Lung (tissue), 4 donors: ENCODE measurements around the genes HOXD10 and HOXD8.

DNA sequence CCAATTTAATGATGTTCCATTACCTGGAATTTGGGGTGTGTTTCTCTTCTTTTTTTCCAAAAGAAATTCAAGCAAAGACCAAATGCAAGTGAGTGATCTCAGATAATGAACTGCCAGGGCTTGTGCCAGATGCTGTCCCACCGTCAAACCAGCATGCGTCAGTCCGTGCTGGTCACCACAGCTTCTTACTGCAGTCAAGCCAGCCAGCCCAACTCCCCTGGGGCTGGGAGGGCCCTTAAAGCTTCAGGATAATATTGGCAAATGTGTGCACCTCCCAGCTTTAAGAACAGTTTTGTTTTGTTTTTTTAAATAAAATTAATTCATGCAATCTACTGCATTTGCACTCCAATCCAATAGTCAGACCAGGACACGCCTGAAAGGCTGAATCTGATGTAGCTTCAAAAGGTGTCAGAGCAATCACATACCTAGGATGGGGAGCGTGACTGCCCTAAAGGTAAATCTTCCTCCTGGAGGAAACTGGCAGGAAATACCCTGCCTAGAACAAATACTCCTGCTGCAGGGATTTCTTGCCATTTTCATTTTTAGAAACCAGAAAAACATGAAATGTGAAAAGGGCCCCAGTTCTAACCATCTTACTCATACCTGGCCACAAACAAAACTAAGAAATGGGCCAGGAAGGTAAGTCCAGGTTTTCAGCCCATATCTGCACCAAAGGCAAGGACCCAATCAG is 26.9 kb upstream of the SP3 start:
- PRO-cap = no peak
- RAMPAGE, long total RNA = no peak
- RRBS = no CpG with 5 or more reads among the region's 5 CpGs

GRCh38 chr2:174025039-174025939 is 60.1 kb upstream of the SP3 start:
- PRO-cap = unidirectional peak, minus-strand start at chr2:174025297
- RAMPAGE, long total RNA = no peak
- RRBS = 52% methylated on average over 9 of the region's 38 CpGs

DNA sequence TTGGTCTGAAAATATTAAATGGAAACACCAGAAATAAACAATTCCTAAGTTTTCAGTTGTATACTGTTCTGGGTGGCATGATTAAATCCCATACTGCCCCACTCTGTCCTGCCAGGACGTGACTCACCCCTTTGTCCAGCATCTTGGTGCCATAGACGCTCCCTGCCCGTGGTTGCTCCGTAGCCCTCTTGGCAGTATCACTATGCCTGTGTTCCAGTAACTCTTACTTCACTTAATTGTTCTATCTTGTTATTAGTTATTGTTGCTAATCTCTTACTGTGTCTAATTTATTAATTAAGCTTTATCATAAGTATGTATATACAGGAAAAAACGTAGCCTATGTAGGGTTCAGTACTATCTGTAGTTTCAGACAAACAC is 71.3 kb upstream of the SP3 start:
- PRO-cap = no peak
- RAMPAGE, long total RNA = no peak
- RRBS = no CpG with 5 or more reads among the region's 5 CpGs

DNA sequence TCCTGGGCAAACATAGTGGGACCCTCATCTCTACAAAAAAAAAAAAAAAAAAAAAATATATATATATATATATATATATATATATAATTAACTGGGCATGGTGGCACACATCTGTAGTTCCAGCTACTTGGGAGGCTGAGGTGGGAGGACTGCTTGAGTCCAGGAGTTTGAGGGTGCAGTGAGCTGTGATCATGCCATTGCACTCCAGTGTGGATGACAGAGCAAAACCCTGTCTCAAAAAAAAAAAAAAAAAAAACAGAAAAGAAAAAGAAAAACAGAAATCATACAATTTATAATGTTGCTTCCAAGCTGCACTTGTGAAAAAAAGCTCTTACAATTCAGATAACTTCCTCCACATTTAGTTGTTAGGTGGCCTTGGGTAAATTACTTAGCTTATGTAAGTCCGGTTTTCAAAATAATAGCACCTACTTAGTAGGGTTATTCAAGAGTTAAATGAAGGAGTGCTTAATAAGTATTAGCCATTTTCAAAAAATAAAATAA is 2.5 kb downstream of the WIPF1 start:
- PRO-cap = no peak
- RAMPAGE, long total RNA = no peak
- RRBS = no CpG with 5 or more reads among the region's 1 CpG

- PRO-cap = no peak
- RAMPAGE, long total RNA = no peak
- RRBS = no CpG with 5 or more reads among the region's 7 CpGs
Observed at GRCh38 chr2:176003475-176004025, 1.5 kb upstream of the LNPK start.

- PRO-cap = no peak
- RAMPAGE, long total RNA = no peak
- RRBS = no CpG with 5 or more reads among the region's 17 CpGs
Observed at GRCh38 chr2:176111244-176111785, 4.2 kb downstream of the HOXD11 start.

- PRO-cap = no peak
- RAMPAGE, long total RNA = no peak
- RRBS = 14% methylated on average over 23 of the region's 45 CpGs
Observed at GRCh38 chr2:176116258-176116878, at the start of gene HOXD10. HOXD10 (plus strand) TSS chr2:176116778.

GRCh38 chr2:176118588-176118829 is 1.9 kb downstream of the HOXD10 start:
- PRO-cap = no peak
- RAMPAGE, long total RNA = no peak
- RRBS = no CpG with 5 or more reads among the region's 3 CpGs

DNA sequence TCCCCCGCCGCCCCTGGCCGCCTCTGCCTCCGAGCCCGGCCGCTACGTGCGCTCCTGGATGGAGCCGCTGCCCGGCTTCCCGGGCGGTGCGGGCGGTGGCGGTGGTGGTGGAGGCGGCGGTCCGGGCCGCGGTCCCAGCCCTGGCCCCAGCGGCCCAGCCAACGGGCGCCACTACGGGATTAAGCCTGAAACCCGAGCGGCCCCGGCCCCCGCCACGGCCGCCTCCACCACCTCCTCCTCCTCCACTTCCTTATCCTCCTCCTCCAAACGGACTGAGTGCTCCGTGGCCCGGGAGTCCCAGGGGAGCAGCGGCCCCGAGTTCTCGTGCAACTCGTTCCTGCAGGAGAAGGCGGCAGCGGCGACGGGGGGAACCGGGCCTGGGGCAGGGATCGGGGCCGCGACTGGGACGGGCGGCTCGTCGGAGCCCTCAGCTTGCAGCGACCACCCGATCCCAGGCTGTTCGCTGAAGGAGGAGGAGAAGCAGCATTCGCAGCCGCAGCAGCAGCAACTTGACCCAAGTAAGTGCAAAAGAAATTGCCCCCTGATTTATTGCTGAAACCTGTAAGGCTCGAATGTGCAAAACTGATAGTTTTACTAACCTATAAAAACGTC is 655 bp downstream of the HOXD9 start:
- PRO-cap = no peak
- RAMPAGE, long total RNA = no peak
- RRBS = 6% methylated on average over 34 of the region's 56 CpGs

DNA sequence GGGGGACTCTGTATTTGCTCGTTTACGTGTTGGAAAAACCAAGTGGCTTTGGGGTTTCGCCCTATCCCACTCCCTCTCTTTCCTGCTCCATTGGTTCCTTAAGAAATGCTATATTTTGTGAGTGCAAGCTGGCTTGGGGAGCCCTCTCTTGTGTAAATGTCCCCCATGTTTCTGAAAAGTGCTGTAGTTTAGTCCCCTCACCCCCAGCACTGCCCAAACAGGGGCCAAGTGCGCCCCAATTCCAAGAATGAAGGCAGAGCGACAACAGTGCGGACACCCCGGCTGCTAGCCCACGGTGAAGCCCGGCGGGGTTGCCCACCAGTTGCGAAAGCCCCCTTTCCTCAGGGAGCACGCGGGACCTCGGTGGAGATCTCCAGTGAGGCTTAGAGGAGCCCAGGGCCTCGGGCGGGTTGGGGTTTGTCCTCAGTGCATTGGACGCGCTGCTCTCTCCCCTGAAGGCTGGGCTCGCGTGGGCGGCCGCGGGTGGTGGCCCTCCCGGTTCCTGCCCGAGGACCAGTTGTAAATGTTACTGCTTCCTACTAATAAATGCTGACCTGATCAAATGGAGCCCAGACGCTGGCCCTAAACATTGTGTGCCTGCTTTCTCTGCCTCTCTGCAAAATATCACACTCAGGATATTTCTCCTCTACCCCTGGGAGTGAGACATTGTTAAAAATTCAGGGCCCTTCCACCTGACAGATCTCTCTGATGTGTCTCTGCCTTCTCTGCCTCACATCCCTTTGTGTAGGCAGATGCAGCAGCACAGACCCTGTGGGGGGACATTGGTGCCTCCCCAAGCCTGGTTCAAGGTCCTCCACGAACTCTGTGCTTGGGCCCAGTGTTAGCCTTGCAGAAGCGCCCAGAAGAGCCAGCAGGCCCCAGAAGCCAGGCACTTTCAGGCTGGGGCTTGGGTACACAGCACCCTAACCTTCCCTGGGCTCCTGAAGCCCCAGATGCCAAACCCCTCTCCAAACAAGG is 2.1 kb downstream of the HOXD9 start:
- PRO-cap = no peak
- RAMPAGE, long total RNA = no peak
- RRBS = no CpG with 5 or more reads among the region's 28 CpGs

GRCh38 chr2:176128679-176129827 is at the start of gene HOXD8:
HOXD8 (plus strand) TSS chr2:176129705.
- PRO-cap = no peak
- RAMPAGE, long total RNA = no peak
- RRBS = 9% methylated on average over 22 of the region's 95 CpGs

DNA sequence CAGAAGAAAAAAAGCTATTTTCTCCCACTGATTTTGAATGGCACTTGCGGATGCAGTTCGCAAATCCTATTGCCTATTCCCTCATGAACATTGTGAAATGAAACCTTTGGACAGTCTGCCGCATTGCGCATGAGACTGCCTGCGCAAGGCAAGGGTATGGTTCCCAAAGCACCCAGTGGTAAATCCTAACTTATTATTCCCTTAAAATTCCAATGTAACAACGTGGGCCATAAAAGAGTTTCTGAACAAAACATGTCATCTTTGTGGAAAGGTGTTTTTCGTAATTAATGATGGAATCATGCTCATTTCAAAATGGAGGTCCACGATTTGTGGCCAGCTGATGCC is 8.4 kb downstream of the HOXD8 start:
- PRO-cap = no peak
- RAMPAGE, long total RNA = no peak
- RRBS = no CpG with 5 or more reads among the region's 8 CpGs

- PRO-cap = no peak
- RAMPAGE, long total RNA = no peak
- RRBS = no CpG with 5 or more reads among the region's 11 CpGs
Observed at GRCh38 chr2:176148688-176149260, 2.6 kb upstream of the HOXD4 start.

GRCh38 chr2:176159963-176160416 is 2.9 kb downstream of the HOXD3 start:
- PRO-cap = no peak
- RAMPAGE, long total RNA = no peak
- RRBS = 4% methylated on average over 17 of the region's 35 CpGs

GRCh38 chr2:176172119-176172568 is 15.0 kb downstream of the HOXD3 start:
- PRO-cap = no peak
- RAMPAGE, long total RNA = no peak
- RRBS = 21% methylated on average over 6 of the region's 35 CpGs

DNA sequence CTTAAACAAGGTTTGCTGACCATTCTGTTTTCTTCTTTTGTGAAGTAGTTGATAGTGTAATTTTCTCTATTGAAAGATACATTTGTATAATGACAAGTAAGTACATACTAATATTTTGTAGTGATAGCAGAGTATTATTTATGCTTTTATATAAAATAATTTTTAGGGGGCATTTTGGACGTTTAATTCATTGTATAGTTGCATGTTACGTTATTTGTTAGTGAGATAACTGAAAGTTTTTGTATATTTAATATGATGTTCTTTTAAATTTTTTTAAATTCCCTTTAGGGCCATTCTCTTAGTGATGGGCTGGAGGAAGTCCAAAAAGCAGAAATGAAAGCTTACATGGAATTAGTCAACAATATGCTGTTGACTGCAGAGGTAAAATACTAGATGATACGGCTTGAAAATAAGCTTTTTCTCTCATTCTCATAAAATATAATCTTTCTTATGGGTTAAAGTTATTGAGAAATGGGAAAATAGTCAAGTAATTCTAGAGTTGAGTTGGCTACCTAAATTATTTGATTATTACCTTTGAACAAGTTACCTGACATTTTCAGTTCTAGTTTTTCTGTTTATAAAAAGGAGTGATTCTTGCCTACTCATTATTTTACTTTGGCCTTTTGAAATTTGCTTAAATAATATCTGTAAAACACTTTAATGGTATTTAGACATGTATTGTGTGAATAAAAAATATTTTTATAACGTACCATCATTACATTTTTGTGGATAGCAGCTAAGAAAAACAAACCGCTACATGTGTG is 58.9 kb downstream of the MTX2 start:
- PRO-cap = no peak
- RAMPAGE, long total RNA = no peak
- RRBS = no CpG with 5 or more reads among the region's 5 CpGs

DNA sequence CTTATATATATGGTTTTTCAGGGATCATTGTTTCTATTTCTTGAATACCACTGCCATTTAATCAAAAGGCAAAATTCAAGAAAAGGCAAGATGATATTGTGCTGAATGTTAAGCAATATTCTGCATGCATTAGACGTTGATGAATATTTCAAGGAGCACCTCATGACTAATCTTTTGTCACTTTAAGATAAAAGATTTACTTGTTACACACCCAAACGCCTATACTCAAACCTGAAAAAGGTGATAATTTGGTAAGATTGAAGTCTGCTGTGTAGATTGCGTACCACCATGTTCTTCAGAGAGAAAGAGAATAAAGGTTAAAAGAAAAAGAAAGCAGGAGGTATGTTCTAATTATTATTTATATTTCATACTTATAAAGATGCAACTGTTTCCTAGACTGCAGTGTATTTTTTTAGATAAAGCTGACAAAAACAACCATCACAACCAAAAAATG is 196.5 kb downstream of the MTX2 start:
- PRO-cap = no peak
- RAMPAGE, long total RNA = no peak
- RRBS = no CpG with 5 or more reads among the region's 3 CpGs

DNA sequence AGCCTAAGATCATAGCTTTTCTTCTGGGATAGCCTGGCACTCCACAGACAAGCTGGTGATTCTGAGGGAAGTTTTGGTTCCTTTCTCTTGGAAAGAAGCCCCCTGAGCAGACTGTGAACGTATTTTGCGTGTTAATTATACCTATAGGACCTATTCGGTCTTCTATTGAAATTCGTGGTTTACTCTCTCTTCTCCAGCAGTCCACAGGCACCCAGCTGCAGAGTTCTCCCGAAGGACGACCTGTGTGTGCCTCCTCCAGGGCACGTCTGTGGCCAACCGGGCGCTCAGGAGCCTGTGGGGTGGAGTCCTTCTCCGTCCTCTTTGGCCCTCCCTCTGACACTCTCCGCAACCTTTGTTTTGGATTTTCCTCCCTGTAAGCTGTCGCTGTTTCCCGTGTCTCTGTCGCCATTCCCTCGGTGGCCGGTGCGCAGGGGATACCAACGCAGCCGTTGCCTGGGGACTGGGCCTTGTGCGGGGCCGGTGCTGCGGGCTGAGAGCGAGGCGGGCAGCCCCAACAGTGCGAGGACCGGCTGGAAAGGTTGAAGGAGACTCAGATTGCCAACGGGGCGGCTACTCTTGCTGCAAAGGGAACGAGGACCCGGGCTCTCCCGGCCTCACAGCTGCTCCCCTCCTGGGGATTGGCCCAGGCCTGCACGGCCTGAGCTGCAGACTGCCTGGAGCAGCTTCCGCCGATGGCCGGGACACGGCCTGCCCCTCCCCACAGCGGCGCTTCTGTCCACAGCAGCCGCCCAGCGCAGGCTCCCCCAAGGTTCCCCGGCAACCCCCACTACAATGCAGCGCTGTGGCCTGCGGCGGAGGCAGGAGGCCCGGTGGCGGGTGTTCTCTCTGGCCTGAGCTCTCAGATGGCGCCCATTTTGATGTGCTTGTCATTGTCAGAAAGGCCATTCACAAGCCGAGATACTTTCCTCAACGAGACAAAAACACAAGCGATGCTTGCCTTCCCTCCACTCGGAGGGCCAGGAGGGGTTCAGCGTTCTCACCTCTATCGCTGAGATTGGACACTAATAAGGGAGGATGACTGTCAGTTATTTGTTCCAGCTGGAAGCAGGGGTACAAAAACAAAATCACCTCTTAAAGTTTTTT is 221.1 kb downstream of the MTX2 start:
- PRO-cap = no peak
- RAMPAGE, long total RNA = no peak
- RRBS = 59% methylated on average over 24 of the region's 53 CpGs

DNA sequence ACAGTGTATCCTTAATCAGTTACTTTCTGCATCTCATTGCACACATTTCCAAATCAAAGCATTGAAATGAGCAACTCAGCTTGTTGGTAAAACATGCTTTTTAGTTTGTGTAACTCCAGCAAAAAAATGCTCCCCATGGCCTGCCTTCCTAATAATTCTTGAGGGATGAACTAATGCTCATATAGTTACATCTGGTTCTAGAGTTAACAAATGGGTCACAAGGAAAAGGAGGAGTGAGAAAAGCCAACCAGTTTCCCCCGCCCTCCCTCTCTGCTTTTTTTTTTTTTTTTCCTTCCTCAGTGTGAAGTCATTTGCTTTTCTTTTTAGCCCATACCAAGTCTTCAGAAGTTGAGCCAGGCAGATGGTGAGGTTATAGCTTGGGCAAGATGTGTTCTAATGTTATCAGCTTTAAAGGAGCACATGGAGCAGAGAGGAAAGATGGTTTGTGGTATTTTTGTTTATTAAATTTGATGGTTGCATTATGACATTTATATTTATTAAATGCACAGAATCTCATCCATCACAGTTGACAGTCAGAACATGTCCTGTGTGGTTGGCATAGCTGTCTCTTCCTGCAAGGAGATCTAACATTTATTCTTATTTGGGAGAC is 231.8 kb downstream of the MTX2 start:
- PRO-cap = no peak
- RAMPAGE, long total RNA = no peak
- RRBS = no CpG with 5 or more reads among the region's 1 CpG

DNA sequence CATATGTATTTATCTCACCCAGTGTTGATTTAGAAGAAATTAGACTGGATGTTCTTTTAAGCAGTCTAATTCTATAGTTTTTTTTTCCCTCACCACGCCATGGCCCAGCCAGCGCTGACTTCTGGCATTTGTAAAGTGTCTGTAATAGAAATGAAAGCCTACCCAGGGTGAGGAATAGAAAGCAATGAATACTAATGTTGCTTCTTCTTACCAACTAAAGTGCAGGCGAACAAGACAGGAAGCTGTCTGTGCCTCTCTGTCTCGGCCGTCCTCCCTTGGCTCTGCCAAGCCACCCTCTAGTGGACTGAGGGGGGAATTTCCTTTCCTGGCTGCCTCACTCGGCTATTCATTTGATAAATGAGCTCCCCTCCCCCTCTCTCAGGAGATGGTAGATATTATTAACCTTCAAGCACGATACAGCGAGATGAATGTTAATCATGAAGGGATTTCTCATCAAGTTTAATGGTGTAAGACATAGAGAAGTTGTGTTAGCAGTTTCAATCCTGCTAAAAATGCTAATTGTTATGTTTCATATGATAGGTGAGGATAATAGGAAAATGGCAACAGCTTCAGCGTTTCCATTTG is 384.6 kb downstream of the MTX2 start:
- PRO-cap = no peak
- RAMPAGE, long total RNA = no peak
- RRBS = no CpG with 5 or more reads among the region's 9 CpGs